ENCODE results near the genes NDUFA5 and ZNF800.

DNA sequence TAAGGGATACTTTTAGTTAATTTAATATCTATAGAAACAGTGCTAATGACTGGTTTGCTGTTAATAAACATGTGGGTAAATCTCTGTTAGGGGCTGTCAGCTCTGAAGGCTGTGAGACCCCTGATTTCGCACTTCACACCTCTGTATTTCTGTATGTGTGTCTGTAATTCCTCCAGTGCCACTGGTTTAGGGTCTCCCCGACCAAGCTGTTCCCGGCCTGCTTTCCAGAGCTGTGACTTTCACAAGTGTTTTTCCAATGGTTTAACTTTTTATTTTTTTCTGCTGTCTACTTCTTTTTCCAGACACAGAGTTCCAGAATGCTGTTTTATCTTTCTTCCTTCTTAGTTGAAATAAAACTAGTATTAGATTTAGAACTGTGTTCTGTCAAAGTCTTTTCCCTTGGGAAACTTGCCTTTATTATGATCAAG, 105.1 kb upstream of the KCND2 start:
- RRBS, result no CpG with 5 or more reads among the region's 3 CpGs

DNA sequence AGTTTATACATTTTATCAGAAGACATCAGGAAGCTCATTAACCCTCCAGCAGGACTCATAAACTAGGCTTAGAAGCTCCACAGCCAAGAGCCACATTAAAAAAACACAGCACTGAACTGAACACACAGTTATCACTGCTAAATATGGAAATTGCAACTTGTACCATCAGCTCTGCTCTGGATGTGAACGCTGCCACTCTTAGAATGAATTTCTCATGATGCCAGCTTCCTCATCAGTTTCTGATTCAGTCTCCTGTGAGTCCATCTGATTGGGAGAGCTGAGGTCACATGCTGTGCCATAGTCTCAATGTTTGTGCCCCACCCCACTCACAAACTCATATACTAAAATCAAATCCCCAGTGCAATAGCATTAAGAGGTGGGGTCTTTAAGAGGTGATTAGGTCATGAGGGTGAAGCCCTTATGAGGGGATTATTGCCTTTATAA, 17.1 kb upstream of the ING3 start:
- RRBS, result no CpG with 5 or more reads among the region's 1 CpG

GRCh38 chr7:122652931-122653270, 46.0 kb downstream of the RNF133 start:
- RRBS, result no CpG with 5 or more reads among the region's 4 CpGs

DNA sequence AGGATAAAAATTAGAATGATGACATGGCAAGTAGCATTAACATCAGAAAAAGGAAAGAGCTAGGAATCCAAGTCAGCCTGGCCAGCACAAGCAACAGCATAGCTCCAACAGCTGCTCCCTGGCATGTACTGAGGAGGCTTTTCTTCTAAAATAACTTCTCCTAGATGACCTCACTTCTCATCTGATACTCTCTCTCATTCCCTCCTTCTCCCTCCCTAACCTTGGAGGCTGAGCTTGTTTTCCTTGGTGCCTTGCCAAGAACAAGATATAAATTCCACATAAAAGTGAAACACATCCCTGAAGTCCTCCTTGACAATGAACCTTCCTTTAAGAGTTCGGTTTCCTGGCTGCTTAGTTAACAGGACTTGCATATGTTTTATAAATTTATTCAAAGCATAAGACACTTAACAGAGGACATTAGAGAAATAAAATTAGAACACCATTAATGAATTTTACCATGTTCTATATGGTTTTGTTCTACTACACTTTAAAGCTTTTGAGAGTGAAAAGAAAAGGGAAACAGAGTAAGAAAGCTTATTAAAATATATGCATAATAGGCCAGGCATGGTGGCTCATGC, 123.7 kb downstream of the IQUB start:
- RRBS, result no CpG with 5 or more reads among the region's 1 CpG

DNA sequence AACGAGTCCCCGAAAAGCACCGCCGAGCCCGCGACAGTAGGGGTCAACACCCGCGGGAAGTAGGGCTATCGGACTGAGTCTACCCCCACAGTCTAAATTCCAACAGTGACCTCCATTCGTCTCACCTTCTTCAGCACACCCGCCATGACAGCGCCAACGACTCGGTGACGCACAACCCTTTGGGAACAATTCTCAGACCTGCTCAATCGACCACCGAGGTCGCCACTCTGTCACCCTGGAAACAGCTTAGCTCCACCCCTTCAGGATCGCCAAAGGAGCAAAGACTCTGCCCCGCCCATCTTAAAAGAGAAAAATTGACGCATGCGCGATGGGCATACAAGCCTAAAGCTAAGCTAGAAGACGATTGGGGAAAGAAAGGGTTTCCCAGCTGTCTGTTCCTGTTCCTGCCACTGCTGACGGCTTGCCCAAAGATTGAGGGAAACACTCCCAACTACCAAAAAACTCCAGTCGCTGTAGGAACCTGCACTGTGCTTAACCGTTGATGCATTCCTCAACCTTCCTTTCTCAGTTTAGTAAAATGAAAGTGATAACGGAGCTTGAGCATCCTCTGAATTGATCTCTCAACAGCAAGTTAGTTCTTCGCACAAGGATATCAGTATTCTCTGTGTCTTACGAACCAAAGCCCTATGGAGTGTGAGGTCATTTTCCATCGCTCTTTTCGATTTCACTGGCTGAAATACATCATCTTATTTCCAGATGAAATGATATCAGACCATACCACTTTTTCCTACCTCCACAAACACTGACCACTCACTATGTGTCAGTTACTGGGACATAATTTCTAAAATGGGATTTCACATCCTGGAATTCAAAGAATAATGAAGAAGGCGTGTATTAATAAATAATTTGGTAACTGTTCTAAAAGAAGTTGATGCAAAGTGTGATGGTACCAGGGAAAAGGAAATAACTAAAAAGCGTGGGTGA, at the start of gene NDUFA5:
NDUFA5 (minus strand) TSS at position 169 of the 945 bp plus-strand sequence.
- RRBS, result no CpG with 5 or more reads among the region's 34 CpGs

DNA sequence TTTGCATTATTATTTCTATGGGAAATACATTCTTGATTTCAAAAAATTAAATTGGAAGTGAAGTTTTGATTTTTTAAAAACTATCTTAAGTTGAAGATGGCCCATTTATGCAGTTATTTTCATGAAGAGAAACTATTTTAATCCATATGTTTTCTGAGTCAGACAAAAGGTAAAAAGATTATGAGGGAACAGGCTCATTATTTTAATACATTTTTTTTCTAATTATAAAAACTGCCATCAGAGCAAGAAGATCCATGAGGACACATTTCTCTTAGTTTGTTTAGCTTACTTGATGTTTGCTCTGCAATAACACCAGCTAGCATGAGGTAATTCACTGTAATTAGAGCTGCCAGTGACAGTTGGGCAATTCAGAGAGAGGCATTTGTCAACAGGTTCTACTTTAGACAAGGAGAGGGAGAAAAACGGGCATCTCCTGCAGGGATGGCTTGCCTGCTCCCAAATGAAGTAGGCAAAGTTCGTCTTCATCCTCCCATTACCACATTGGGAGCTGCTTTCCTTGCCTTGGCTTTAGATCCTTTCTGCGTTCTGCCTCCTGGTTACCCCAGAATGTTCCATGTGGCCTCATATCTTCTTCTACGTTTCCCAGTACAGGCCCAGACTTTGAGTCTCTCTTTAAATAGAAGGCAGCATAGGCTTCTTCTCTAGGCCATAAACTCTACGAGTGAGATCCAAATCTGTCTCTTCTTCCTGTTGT, 21.0 kb downstream of the ASB15 start:
- RRBS, result no CpG with 5 or more reads among the region's 5 CpGs

GRCh38 chr7:123673800-123674003, 18.0 kb downstream of the LMOD2 start:
- RRBS, result no CpG with 5 or more reads among the region's 3 CpGs

GRCh38 chr7:123721647-123722445, 27.0 kb downstream of the WASL start:
- RRBS, result no CpG with 5 or more reads among the region's 8 CpGs

DNA sequence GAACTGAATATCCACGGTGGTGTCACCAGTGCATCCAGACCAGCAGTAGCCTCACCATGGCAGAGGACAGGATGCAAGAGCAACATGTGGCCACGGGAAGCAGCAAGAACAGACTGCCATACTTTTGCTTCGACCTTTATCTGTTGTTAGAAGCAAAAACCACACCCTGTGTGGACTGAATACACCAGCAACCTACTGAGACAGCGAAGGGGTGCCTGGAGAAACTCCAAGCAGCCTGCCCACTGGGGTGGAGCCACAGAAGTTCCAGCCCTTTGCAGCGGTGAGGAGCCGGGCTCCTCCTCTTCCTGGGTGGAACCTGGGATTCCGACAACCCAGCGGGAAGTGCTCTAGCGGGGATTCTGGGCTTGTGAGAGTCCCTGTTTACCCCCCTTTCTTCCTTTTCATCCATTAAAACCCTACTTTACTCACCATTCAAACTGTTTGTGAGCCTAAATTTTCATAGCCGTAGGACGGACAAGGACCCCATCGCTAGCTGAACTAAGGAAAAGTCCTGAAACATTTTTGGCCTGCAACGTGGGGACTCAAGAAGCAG, 584.9 kb downstream of the GRM8 start:
- RRBS, result no CpG with 5 or more reads among the region's 13 CpGs

GRCh38 chr7:127253441-127254333, 946 bp upstream of the GRM8 start:
- RRBS, result 1% methylated on average over 41 of the region's 79 CpGs

- RRBS, result 2% methylated on average over 21 of the region's 81 CpGs
These were observed 45.2 kb downstream of the ZNF800 start for GRCh38 chr7:127346891-127348113.

- RRBS, result no CpG with 5 or more reads among the region's 7 CpGs
These were observed 34.3 kb downstream of the ZNF800 start for GRCh38 chr7:127357906-127358891.

- RRBS, result 3% methylated on average over 19 of the region's 55 CpGs
These were observed at the start of gene ZNF800 for GRCh38 chr7:127392469-127392971. TSS of gene ZNF800 (minus strand) at chr7:127392708.

GRCh38 chr7:127702369-127702655, 50.3 kb downstream of the SND1 start:
- RRBS, result no CpG with 5 or more reads among the region's 5 CpGs

DNA sequence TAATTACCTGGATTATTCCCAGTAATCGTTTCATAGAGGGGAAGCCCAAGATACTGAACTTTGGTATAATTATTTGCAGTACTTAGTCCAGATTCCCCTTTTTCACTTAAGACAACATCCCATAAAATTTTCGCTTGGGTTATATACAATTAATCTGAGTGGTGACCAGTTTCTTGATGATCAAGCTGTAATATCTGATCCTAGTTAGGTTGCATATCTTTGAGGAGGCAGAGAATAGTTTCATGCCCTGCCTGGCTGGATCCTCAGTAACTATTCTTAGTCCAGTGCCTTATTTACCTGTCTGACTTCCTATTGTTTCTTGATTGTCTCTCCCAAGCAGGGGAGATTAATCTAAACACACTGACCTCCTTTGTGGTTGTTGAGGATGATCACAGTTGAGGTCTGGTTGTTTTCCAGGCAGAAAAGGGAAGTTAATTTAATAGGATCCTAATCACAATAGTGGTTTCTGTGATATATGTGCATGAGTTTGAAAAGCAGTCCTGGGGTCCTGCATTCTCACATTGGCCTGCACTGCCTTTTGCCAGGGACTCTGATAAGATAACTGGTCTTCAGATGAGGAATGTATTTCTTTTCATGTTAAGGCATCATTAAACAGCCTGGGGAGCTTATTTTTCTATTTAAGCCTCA, 130.0 kb downstream of the SND1 start:
- RRBS, result no CpG with 5 or more reads among the region's 2 CpGs

- RRBS, result no CpG with 5 or more reads among the region's 6 CpGs
These were observed 97.3 kb downstream of the LRRC4 start for GRCh38 chr7:127933491-127934732.

DNA sequence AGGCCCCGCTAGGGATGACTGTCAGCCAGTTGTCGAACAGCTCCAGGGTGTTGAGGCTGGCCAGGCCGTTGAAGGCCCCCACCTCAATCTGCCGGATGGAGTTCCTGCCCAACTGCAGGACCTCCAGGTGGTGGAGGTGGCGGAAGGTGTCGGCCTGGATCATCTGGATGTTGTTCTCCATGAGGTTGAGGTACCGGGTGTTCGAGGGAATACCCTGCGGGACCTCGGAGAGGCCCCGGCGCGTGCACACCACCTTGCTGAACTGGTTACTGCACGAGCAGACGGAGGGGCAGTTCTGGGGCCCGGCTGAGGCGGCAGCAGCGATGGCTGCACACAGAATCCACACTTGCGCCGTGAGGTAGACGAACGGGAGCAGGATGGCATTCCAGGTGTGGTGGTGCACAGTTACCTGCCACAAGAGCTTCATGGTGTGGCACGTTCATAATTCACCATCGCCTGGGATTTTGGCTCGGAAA, 985 bp downstream of the LRRC4 start:
- RRBS, result 92% methylated on average over 11 of the region's 25 CpGs

DNA sequence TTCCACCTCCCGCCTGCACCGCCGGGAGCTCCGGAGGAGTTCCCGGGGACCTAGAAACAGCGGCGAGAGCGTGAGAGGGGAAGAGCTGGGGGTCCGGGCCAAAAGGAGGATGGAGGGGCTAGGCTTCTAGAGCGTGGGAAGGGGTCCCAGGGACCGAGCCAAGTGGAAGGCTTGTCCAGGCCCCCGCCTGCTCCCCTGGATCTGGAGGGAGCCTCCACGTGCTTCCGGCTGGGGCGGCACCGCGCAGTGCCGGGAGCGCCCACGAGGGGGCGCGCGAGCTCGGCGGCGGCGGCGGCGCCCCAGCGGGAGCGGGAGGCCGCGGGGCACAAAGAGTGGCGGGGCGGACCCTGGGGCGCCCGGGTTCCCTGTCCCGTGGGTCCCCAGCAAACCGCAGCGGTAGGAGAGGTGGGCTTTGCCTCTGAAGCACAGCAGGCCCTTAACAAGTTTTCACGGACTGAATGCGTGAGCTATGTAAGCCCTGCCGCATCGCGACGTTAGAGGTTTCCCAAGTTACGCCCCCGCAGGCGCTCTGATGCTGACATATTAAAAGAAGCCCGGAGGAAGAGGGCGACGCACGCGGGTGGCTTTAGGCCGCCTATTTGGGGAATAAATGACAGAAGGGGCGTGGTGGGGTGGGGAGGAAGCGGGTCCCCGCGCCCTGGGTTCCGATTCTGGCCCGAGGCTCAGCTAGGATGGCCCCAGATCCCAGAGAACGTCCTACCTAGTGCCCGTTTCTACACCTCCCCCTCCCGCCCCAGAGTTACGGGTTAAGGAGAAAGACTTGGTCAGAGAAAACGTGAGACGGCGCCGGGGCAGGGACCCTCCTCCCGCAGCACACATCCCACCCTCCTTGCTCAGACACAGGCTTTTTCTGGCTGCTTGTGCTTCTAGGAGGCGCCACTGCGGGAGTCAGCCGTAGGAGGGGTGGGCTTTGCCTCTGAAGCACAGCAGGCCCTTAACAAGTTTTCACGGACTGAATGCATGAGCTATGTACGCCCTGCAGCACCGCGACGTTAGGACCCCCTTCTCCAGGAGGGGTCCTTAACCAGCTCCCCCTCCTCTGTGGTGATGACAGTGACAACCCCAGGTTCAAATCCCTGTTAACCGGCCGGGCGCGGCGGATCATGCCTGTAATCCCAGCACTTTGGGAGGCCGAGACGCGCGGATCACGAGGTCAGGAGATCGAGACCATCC, 104.7 kb upstream of the LRRC4 start:
- RRBS, result 2% methylated on average over 17 of the region's 89 CpGs

Measured in aortic smooth muscle cell (primary cell).